Heart right ventricle (tissue), 2 donors: Measurements from ENCODE around the genes MICA, ABHD16A, EGFL8 and HLA-DOB.

- PRO-cap, 2 experiments: peak in 2 of 2 experiments; most common plus-strand start chr6:31403595 (in 2)
Measured at GRCh38 chr6:31403469-31403964, at the start of gene MICA. Gene MICA (plus strand): TSS chr6:31403595.

DNA sequence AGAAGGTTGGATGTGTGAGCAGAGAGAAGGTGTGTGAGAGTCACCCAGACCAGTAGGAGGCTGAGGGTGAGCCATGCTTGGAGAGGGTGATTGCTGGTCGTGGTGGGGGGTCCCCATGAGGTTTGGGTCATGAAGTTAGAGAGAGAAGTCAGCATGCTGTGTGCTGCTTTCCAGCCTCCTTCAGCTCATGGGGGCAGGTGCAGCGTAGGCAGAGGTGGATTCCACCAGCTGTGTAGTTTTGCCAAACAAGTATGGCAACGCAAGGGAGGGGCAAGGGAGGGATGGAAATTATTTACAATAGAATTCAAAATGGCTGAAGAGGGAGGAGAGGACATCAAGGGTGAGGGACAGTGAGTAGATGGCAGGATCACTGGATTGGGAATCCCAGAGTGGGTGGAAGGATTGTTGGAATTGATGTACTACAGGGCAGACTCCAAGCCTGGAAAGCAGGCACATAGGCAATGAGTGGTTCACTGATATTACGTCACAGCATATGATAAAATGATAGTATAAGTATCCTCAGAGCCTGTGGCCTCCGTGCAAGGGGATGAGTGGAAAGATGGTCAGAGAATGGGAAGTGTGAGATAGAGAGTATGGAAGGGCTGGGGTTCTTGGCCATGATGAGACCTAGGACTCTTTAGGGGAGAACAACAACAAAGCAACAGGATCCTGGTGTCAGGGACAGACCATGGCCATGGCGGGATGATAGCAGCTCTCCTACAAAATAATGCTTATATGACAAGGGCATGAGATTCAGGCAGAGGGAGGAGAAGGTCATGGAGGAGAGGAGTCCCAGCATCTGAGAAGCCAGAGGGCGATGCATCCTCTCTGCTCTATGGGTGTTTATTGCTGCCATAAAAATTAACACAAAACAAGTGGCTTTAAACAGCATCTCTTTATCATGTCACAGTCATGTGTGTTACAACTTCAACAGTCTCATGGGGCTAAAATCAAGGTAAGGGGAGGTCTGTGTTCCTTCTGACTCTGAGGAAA, 27.8 kb upstream of the MICB start:
- PRO-cap, 2 experiments: no peak in any of the 2 experiments

DNA sequence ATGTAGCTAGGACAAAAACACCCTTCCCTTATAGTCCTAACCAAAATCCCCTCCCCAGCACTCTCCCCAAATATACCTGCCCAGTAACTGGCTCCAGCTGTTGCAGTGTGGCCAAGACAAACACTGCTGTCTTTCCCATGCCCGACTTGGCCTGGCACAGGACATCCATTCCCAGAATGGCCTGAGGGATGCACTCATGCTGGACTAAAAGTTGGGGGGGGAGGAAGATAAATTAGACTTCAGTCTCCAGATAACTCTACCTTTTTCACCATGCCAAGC, 2.8 kb downstream of the DDX39B start:
- PRO-cap, 2 experiments: no peak in any of the 2 experiments

- PRO-cap, 2 experiments: peak in 1 of 2 experiments; most common plus-strand start chr6:31660155 (in 1)
Measured at GRCh38 chr6:31659437-31660208, 955 bp downstream of the C6orf47 start.

GRCh38 chr6:31702458-31703514, at the start of gene ABHD16A:
Gene ABHD16A (minus strand): TSS chr6:31703324.
- PRO-cap, 2 experiments: peak in 2 of 2 experiments; most common plus-strand start chr6:31702631 (in 1); most common minus-strand start chr6:31702866 (in 2)

DNA sequence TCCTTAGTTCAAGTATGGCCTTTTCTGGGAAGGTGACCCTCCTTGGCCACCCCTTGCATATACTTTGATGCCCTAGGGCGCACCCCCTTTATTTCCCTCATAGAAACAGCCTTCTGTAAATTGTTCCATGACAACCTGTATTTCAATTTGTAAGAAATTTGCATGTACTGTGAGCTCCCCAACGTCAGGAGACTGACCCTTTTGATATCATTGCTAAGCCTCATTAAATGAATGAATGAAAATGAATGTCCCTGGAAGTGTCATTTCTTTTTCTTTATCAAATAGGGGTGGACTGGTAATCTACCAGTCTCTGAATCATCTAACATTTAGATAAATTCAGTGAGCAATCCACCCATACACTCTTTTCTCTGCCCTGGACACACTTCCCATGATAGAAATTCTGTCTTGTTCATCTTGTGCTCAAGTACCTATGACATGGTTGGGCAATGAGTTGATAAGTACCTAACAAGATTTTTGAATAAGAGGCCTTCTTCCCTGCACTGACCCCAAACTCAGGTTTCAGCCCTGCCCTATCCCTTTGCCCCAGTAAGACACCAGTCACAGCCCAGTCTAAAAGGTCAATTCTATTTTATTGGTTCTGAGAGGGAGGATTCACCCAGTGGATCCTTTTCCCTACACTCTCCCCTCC, 2.5 kb downstream of the DDAH2 start:
- PRO-cap, 2 experiments: no peak in any of the 2 experiments

GRCh38 chr6:31730332-31731053, 1.4 kb upstream of the DDAH2 start:
- PRO-cap, 2 experiments: peak in 2 of 2 experiments; most common plus-strand start chr6:31730416 (in 1)

GRCh38 chr6:31736770-31737317, 514 bp upstream of the CLIC1 start:
- PRO-cap, 2 experiments: no peak in any of the 2 experiments

DNA sequence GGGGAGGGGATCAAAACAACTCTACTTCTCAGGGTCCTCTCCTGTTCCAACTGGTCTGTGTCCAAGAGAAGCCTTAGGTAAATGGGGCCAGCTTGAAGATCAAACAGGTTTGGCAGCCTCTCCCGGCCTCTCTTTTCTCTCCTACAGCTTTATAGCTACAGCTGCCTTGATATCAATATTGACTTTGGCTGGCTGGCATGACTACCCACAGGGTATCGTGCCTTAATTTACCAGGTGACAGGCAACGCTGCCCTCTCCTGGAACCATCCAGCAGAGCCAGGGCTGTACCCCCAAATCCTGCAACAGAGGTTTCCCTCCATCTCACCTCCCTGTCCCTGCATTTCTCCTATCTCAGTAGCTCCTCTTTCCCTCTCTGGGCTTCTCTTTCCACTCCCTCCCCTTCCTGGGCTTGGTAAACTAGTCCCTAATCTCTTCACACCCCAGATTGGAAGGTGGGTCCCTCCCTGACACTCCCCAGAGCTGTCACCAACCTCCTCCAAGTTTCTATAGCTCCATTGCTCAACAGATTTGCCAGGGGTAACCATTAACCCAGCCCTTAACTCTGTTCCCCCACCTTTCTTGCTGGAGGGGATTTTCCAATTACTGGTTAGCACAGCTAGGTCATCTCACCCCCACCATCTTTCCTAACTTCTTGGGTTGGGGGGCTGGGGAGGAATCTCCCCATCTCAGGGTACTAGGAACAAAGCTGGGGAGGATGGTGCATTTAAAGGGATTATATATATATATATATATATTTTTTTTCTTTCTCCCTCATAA, 1.3 kb upstream of the MSH5 start:
- PRO-cap, 2 experiments: no peak in any of the 2 experiments

DNA sequence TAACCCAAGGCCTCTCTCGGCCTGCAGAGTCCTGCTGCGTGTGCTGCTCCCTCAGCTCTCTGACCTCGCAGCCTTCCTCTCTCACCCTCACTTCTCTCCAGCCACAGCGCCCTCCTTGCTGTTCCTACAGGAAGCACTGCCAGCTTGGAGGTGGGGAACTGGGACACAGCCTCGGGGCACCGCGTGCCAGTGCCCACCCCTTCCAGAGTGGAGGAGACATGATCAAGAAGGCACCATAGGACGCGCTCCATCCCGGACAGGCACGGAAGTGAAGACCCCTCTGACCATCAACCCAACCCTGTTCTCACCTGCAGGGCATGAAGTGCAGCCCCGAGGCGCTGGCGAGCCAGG, 1.5 kb downstream of the VWA7 start:
- PRO-cap, 2 experiments: no peak in any of the 2 experiments

GRCh38 chr6:31875099-31875575, 3.7 kb downstream of the SLC44A4 start:
- PRO-cap, 2 experiments: no peak in any of the 2 experiments

- PRO-cap, 2 experiments: no peak in any of the 2 experiments
Measured at GRCh38 chr6:31895618-31896038, 1.9 kb downstream of the EHMT2 start.

- PRO-cap, 2 experiments: no peak in any of the 2 experiments
Measured at GRCh38 chr6:32070494-32071452, 32.6 kb downstream of the CYP21A2 start.

- PRO-cap, 2 experiments: no peak in any of the 2 experiments
Measured at GRCh38 chr6:32075122-32076086, 33.7 kb downstream of the TNXB start.

GRCh38 chr6:32082721-32083602, 26.2 kb downstream of the TNXB start:
- PRO-cap, 2 experiments: no peak in any of the 2 experiments

- PRO-cap, 2 experiments: no peak in any of the 2 experiments
Measured at GRCh38 chr6:32093143-32093709, 15.9 kb downstream of the TNXB start.

DNA sequence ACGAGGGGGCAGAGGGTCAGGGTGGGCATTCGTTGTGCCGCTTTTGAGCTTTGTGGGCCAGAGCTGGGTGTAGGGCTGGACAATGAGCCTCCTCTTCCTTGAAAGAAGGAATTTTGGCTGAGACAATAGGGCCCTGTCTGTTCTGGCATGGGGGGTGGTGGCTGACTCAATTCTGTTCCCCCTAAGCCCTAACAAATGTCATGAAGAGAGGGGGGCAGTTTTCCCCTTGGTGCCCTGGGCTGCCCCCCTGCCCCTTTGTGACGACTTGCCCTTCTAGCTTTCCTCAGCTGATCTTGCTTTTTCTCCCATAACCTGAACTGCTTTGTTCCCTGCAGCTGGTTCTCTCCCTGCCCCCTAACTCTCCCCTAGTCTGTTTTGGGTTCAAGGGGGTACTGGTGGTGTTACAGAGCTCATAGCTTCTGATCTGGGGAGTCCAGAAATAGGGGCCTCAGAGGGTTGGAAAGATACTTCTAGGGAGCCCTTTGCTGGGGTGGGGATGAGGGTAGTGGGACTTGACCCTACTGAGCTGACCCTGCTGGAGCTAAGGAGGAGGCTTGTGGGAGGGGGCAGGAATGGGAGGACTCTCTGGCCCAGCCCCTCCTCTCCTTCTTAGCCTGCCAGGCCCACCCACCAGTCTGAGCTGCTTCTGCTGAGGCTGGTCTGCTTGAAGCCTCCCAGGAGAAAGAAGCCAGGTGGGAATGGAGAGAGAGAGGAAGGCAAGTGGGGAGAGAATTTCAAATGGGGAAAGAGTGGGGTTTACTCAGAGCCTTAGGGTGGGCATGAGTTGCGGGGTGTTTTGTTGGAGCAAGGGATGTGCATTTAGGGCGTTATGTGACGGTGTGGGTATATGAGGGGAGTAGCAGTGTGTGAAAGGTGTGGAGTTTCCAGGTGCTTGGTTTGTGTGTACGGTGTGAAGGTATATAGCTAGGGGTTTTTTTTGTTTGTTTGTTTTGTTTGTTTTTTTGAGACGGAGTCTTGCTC, at the start of gene EGFL8:
TSS of gene EGFL8 (plus strand) at position 630 of the 981 bp plus-strand sequence.
- PRO-cap, 2 experiments: no peak in any of the 2 experiments

DNA sequence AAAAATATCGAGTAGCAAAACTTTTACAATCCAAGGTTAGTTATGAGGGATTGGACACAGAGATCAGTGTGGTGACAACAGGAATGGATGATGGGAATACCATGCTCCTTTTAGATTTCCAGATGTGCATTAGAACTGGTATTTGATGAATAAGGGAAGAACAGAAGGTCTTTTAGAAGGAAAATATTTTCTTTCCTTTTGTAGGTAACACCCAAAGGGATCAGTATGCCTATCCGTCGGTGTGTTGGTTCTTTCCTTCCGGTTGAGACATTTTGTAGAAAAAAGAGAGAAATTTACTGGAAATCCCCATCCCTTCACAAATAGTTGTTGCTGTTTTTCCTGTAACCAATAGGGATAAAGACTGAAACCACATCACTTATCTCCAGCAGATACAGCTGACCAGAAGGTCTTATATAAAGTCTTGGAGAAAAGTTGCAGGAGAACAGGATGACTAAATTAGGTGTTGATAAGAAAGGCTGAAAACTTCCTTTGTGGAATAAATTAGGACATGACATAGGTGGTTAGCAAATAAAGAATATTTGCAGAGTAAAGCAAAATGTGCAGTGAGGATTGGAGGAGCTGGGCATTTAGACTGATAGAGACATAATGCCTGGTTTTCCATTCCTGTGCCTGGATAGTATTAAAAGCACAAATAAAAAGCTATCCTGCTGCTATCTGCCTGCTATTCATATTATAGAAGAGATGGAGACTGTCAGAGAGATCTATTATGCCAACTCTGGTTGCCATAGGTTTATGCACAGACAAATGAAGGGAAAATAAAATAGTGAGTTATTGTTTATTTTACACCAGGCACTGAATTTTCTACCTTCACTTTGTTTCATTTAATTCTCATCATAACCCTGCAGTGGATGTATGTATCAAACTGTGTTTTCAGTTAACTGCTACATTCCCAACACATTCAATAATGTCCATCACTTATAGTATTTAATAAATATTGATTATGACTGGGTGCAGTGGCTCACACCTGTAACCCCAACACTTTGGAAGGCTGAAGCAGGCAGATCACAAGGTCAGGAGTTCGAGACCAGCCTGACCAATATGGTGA, 15.0 kb upstream of the HLA-DRB1 start:
- PRO-cap, 2 experiments: peak in 2 of 2 experiments; most common plus-strand start position 454 of the sequence (in 1); most common minus-strand start position 246 of the sequence (in 1)

DNA sequence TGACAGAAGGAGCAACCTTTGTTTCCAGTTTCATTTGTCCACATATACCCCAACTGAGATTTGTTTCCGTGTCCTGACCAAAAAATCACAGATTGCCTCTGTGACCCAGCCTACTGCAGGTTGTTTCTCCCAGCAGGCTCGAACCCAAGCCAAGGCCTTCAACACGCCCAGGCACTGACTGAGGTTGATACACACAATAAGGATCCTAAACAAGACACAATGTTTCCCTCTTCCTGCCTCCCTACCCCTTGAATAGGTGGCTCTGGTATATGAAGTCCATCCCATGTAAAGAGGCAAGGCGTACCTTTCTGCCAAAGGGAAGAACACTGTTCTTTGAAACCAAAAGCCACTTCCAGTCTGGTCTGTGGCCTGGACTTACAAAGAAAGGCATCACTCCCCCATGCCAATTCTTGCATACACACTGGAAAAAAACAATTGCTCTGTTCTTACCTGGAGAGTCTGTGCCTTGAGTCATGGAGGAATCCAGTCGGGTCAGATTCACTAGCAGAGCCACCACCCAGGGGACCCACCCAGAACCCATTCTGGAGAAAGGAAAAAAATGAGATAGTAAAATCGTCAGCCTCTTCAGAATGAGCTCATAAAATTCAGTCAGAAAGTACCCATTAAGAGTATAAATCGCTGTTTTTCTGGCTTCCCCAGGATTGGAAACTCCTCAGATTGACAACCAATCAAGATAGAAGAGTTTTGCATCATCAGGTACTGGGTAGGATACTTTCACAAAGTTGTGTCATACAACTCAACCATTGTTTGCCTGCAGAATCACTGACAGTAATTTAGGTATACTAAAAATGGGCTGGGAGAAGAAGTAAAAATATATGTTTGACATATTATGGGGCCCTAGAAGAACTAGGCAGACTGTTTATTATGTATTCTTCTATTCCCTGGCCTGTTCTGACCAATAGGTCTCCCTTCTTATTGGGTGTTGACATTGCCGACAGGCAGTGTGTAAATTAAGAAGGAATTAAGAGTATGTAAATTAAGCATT, at the start of gene HLA-DOB:
TSS of gene HLA-DOB (minus strand) at position 592 of the 1,006 bp plus-strand sequence.
- PRO-cap, 2 experiments: no peak in any of the 2 experiments

DNA sequence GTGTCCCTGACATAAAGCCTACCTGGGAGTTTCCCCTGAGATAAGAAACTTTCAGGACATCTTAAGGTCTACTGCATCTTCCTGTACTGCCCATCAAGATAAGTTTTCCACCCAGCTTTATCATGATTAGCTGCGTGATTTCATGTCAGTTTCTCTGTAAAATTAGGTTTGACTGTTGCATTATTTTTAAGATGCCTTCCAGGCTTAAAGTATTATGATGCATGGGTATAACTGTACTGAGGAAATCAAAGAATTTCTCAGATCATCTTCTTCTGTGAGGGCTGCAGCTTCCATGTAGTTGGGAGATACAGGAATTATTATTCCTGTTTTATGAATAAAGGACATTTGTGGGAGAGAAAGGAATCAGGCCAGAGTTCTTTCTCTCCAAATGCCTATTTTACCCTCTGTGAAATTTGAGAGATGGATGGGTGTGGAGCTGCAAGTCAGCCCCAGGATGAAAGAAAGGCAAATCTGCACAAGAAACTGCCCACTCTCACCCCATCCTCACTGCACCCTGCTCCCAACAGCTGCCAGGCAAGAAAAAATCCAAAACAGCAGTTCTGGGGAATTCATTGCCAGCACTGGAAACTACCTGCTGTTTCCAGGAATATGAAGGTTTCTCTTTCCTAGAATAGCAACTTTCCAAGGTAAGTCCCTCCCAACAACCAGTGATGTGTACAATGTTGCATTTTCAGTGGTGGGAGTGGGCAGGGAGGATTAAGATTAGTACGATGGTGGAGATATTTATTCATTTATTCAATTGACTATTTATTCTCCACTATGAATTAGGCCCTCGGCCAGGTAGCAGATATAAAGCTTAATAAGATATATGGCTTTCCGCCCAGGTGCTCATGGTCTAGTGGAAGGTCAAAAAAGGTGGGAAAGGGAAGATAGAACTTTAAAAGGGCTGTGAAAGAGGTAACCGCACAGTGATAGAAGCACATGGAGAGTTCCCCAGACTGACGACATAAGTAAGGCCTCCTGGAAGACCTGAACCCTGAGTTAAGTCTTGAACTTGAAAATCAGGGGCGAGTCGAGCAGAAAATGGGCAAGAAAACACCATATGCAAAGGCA, 10.1 kb upstream of the HLA-DOB start:
- PRO-cap, 2 experiments: no peak in any of the 2 experiments